ENCODE results near the gene INSC.

DNA sequence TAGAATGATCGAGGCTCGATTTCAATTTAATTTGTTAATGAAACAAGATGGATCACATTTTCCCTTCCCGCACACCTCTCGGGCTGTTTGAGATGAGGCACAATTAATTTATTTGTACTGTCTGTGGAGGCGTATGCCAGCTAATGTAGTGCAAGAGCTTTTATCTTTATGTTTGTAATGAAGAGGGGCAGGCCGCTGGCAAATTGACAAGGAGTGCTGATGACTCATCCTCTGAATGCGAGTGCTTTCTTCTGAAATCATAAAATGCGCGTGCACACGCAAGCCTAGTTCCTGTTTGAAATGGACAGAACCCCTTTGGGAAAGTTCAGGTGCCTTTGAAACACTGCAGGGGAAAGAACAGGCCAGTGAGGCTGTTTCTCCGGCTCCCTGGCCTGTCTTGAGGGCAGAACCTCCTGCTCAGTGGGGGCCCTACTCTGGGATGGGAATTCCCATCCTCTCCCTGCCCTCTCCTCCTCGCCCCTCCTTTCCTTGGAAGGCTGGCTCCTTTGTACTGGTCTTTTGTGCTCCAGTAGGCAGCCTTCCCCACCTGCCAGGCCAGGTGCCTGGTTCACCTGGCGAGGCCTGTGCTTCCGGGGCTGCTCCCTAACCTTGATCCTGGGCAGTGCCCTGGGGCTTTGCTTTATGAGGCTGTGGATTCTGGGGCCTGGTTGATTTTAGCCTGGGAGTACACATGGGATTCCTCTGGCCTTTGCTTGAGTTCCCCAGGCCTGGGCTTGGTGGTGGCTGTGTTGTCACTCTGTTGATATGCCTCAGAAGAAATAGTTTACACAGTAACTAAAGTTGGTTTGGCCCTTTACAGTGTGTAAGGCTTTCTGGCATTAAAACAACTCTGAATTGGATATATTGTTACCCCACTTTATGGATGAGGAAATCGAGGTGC is 50.3 kb downstream of the TEAD1 start:
- PRO-cap, result unidirectional peak, plus-strand start at position 328 of the sequence
- RAMPAGE, long total RNA, 4 experiments, result no peak in any of the 4 experiments

DNA sequence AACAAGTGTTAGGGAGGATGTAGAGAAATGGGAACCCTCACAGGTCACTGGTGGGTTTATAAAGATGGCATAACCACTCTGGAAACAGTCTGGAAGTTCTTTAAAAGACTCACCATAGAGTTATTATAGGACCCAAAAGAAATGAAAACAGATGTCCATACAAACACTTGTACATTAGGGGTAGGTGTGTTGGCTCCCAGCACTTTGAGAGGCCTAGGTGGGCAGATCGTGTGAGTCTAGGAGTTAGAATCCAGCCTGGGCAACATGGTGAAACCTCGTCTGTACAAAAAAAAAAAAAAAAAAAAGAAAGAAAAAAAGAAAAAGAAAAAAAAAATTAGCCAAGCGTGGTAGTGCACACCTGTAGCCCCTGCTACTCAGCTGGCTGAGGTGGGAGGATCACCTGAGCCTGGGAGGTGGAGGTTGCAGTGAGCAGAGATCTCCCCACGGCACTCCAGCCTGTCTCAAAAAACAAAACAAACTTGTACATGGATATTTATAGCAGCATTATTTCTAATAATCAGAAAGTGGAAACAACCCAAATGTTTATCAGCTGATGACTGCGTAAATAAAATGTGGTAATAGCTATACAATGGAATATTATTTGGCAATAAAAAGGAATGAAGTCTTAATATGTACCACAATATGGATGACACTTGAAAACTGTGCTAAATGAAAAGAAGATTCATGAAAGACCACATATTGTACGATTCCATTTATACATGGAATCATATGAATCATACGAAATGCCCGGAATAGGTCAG is 107.6 kb downstream of the TEAD1 start:
- PRO-cap, result no peak
- RAMPAGE, long total RNA, 4 experiments, result no peak in any of the 4 experiments

- PRO-cap, result no peak
- RAMPAGE, long total RNA, 4 experiments, result no peak in any of the 4 experiments
Measured at GRCh38 chr11:12800626-12801320, 126.6 kb downstream of the TEAD1 start.

GRCh38 chr11:12862607-12863108 is 146.5 kb upstream of the RASSF10 start:
- PRO-cap, result no peak
- RAMPAGE, long total RNA, 4 experiments, result no peak in any of the 4 experiments

DNA sequence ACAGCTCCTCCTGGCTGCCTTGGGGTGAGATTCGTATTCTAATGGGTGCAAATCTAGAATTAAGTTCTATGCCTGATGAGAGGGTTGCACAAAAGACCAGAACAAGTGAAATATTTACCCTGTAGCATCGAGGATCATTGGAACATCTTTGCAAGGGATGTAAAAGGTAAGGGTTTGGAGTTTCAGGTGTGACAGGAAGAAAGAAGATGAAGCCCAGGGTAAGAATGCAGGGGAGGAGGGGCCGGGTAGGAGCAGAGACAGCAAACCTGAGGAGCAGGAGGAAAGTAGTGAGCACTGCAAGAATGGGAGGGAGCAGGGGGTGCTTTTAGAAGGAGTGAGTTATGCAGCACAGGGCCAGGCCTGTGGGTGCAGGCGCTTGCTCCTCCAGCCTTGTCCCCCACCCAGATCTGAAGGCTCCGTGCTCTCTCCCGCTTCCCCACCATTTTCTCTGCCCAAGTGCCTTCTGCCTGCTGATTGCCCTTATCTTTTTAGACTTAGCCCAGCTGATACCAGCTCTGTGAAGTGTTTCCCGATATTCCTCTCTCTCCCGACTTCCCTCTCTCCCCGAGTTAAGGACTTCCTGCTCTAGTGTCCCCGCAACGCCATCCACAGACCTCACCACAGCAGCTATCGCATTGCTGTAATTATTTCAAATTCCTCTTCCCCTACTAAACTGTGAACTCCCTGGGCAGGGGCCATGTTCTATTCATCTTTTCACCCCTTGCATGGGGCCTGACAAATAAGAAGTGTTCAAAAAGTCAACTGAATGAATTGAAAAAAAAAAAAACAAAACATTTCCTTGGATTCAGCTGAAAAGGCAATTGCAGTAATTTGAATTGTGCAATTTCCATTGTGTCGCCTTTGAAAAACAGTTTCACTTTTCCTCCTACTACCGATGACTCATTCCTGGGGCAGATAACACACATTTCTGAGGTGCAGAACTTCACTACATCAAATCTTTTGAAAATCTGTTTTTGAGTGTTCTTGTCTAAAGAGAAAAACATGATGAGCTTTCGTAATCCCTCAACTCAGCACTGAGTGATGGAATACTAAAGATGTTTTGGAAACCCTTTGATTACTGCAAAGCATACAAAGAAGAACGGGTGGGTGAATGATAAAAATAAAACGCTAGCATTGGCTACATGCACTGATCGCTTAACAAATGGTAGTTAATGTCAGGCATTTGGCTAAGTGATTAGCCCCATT is 69.7 kb upstream of the BMAL1 start:
- PRO-cap, result no peak
- RAMPAGE, long total RNA, 4 experiments, result no peak in any of the 4 experiments

DNA sequence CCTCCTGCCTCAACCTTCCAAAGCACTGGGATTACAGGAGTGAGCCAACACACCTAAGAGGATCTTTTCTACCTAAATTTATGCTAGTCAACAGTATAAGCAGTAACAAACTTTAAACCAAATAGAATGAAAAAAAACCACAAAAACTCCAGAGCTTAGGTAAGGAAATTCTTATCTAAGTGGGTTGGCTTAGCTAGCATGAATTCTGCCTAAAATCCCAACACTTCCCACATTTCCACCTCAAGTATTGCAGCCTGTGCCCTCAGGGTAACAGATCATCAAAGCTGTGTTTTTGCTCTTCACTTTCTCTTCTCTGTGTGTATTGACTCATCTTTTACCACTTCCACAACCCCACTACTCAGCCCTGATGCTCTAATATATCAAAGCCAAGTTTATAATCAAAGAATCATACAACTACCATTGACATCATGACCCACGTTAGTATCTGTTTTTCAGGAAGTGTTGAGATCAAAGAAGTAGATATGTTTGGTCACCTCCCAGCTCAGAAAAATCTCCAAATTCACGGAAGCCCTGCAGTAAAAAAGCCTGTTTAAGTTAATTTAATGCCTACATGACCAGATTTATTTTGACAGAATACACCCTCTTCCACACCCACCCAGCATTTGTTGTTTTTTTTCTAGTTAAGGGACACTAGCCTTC is 93.5 kb upstream of the SPON1 start:
- PRO-cap, result no peak
- RAMPAGE, long total RNA, 4 experiments, result no peak in any of the 4 experiments

DNA sequence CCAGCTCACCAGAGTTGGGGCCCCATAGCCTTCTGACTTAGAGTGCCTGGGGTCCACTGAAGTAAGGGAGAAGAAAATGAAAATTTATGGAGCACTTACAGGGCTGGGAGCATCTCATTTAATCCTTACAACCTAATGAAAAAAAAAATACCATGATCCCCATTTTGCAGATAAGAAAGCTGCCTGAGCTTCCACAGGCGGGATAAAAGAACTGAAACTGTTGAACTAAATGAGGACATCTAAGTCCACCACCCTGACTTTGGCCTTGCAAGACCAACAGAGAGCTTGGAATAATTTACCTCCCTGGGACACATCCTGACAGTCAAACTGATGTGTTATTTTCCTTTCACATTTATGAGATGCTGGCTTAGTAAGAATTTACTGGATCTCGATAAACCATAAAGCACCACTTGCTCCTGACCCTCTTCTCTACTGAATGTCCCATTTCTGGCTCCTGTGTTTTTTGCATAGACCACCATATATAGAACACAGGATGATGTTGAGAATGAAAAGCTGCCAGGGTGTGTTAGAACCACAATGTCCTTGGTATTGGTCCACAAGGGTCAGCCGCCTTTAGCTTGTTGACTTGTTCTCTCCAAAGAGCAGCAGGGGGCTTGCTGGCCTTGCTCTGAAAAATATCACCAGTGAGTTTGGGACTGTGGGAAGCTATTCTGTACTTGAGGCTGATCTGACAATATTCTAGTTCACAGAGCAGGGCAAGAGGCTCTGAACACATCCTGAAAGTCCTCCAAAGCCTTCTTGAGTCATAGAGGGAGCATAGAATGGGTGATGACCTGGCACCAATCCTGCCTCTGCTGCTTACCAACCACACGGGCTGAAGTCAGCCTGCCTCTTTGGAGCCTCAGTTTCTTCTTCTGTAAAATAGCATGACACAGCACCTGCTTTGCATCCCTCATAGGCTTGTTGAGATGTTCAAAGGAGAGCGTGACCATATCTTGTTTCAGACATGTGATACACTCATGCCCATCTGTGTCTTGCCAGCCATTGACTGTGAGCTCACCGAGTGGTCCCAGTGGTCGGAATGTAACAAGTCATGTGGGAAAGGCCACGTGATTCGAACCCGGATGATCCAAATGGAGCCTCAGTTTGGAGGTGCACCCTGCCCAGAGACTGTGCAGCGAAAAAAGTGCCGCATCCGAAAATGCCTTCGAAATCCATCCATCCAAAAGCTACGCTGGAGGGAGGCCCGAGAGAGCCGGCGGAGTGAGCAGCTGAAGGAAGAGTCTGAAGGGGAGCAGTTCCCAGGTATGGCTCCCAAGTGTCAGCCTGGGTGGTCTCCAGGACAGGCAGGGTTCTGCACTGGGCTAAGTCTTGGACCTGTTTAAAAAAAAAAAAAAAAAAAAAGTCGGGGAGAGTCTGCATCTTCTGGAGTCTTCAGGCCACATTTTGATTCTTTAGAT is 96.8 kb downstream of the RRAS2 start:
- PRO-cap, result no peak
- RAMPAGE, long total RNA, 4 experiments, result no peak in any of the 4 experiments

- PRO-cap, result no peak
- RAMPAGE, long total RNA, 4 experiments, result no peak in any of the 4 experiments
Measured at GRCh38 chr11:14272074-14272865, 86.7 kb downstream of the RRAS2 start.

DNA sequence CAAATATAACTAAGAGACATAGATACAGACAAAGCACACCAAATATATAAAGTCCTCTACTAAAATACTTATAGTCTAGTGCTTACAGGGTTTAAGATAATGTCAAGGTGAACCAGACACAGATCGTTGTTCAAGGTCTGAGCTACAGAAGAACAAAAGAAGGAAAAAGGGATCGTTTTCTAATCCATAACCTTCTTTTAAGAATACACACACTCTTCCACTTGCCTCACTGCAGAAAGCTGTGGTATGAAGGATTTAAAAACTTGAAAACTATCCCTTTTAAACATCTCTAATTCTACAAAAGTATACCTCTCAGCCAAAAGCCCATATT is 13.6 kb downstream of the RRAS2 start:
- PRO-cap, result no peak
- RAMPAGE, long total RNA, 4 experiments, result no peak in any of the 4 experiments

GRCh38 chr11:14617561-14618165 is 25.9 kb upstream of the PDE3B start:
- PRO-cap, result no peak
- RAMPAGE, long total RNA, 4 experiments, result no peak in any of the 4 experiments

DNA sequence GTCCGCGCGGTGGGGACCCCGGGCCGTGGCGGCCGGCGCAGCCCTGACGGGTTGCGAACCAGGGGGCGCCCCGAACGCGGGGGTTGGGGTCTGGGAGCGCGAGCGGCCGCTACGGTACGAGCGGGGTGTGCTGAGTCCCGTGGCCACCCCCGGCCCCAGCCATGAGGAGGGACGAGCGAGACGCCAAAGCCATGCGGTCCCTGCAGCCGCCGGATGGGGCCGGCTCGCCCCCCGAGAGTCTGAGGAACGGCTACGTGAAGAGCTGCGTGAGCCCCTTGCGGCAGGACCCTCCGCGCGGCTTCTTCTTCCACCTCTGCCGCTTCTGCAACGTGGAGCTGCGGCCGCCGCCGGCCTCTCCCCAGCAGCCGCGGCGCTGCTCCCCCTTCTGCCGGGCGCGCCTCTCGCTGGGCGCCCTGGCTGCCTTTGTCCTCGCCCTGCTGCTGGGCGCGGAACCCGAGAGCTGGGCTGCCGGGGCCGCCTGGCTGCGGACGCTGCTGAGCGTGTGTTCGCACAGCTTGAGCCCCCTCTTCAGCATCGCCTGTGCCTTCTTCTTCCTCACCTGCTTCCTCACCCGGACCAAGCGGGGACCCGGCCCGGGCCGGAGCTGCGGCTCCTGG is 419 bp downstream of the PDE3B start:
- PRO-cap, result bidirectional peak, plus-strand start at position 364 of the sequence, minus-strand start at position 326 of the sequence; unidirectional peak, minus-strand start at position 425 of the sequence
- RAMPAGE, long total RNA, 4 experiments, result no peak in any of the 4 experiments

DNA sequence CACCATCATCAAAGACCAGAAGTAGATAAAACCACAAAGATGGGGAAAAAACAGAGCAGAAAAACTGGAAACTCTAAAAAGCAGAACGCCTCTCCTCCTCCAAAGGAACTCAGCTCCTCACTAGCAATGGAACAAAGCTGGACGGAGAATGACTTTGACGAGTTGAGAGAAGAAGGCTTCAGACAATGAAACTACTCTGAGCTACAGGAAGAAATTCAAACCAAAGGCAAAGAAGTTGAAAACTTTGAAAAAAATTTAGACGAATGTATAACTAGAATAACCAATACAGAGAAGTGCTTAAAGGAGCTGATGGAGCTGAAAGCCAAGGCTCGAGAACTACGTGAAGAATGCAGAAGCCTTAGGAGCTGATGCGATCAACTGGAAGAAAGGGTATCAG is 18.7 kb downstream of the PDE3B start:
- PRO-cap, result no peak
- RAMPAGE, long total RNA, 4 experiments, result start-site peak on the plus strand in 2 of 4 experiments, centred at positions 230 to 240 of the sequence, 5 to 8 reads per replicate

DNA sequence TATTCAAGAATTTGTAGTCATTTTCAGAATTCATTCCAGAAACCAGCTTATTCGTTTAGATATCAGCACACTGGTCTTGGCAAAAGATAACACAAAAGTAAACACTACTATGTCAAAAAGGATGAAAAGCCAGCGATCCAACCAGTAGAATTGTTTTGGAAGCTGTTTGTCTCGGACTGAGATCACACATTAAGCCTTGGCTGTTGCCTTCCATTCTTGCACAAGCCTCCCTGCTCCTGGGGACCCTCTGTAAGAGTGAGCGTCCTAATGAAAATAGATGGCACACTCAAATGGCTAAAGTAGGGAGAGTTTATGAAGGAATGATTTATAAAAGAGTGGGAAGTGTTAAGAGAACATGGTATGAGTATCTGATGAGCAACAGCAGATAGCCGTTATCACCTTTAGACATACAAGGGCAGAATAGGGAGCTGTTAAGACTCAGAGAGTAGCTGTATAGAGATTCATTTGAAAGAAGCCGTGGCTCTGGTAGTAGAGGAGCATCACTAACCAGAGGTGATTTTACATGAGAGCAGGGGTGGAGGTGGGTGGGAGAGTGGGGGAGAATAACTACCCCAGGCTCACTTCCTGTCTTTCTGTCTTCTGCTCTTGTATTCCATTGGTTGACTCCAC is 25.2 kb downstream of the PDE3B start:
- PRO-cap, result no peak
- RAMPAGE, long total RNA, 4 experiments, result no peak in any of the 4 experiments

- PRO-cap, result no peak
- RAMPAGE, long total RNA, 4 experiments, result start-site peak on the plus strand in 1 of 4 experiments, at chr11:14690603-14690938 at its widest, 9 reads per replicate
Measured at GRCh38 chr11:14690473-14690986, 46.9 kb downstream of the PDE3B start.

- PRO-cap, result no peak
- RAMPAGE, long total RNA, 4 experiments, result no peak in any of the 4 experiments
Measured at GRCh38 chr11:14759430-14759633, 115.7 kb downstream of the PDE3B start.

DNA sequence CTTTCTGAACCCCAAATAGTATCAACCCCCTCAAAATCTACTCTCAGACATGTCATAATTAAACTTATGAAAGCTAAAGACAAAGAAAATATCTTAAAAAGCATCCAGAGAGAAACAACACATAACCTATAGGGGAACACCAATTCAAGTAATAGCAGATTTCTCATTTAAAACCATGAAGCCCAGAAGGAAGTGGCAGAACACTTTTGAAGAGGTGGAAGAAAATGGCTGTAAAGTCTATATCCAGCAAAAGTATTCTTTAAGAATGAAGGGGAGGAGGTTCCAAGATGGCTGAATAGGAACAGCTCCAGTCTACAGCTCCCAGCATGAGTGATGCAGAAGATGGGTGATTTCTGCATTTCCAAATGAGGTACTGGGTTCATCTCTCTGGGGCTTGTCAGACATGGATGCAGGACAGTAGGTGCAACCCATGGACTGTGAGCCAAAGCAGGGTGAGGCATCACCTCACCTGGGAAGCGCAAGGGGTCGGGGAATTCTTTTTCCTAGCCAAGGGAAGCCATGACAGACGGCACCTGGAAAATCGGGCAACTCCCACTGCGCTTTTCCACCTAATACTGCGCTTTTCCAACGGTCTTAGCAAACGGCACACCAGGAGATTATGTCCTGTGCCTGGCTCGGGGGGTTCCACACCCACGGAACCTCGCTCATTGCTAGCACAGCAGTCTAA is 114.5 kb downstream of the CYP2R1 start:
- PRO-cap, result no peak
- RAMPAGE, long total RNA, 4 experiments, result no peak in any of the 4 experiments

GRCh38 chr11:14863463-14864007 is 28.5 kb downstream of the CYP2R1 start:
- PRO-cap, result no peak
- RAMPAGE, long total RNA, 4 experiments, result start-site peak on the plus strand in 1 of 4 experiments, at chr11:14863647-14863976 at its widest, 5 reads per replicate

- PRO-cap, result no peak
- RAMPAGE, long total RNA, 4 experiments, result no peak in any of the 4 experiments
Measured at GRCh38 chr11:14904501-14905183, 12.6 kb upstream of the CYP2R1 start.

DNA sequence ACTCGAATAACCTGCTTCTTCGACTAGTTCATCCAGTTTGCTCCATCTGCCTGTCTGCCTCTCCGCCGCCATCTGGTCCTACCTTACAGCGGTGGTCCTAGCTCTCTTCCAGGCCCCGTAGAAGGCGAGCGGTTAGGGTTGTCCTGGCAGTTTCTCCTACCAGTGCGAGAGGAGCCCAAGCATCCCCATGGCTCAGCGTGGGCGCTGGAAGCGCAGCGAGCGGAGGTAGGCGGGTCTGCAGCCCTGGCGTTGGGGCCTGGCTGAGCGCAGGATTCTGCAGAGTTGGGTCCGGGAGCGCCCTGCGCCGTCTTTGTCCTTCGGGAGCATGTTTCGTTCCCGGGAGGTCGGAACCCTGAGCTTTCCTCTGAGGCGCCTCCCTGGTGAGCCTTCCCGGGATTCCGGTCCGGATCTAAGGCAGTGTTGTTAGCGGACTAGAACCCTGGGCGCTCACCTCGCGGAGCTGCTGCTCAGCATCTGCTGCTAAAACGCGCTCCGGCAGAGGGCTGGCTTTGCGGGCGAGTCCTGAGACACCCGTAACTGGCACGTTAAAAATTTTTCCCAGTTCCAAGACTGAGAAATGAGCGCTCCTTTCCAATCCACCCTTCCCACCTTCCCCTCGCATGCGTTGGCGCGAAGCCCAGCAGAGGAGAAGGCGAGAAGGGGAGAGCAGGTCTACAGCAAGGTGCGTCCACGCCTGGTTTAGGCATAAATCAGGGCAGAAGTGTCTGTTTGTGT is 468 bp downstream of the CALCB start:
- PRO-cap, result no peak
- RAMPAGE, long total RNA, 4 experiments, result no peak in any of the 4 experiments

GRCh38 chr11:15114367-15115383 is at the start of gene INSC:
Gene INSC (plus strand): TSS chr11:15114923.
- PRO-cap, result bidirectional peak, plus-strand start at chr11:15114923, minus-strand start at chr11:15114792
- RAMPAGE, long total RNA, 4 experiments, result start-site peak on the plus strand in 1 of 4 experiments, at chr11:15114919-15114928 at its widest, 7 reads per replicate